Paraaortic lymph node (tissue), 1 donor: ENCODE results near the genes PPP1R27, ARHGDIA and CD7.

GRCh38 chr17:81831529-81832477, 1.3 kb downstream of the MCRIP1 start:
- PRO-cap, result bidirectional peak, plus-strand start at chr17:81831956, minus-strand start at chr17:81831826

- PRO-cap, result no peak
Observed at GRCh38 chr17:81834529-81835479, at the start of gene PPP1R27. Gene PPP1R27 (minus strand): TSS chr17:81835050.

GRCh38 chr17:81842048-81842230, 7.1 kb upstream of the PPP1R27 start:
- PRO-cap, result no peak

- PRO-cap, result no peak
Observed at GRCh38 chr17:81842972-81843381, 8.1 kb upstream of the PPP1R27 start.

DNA sequence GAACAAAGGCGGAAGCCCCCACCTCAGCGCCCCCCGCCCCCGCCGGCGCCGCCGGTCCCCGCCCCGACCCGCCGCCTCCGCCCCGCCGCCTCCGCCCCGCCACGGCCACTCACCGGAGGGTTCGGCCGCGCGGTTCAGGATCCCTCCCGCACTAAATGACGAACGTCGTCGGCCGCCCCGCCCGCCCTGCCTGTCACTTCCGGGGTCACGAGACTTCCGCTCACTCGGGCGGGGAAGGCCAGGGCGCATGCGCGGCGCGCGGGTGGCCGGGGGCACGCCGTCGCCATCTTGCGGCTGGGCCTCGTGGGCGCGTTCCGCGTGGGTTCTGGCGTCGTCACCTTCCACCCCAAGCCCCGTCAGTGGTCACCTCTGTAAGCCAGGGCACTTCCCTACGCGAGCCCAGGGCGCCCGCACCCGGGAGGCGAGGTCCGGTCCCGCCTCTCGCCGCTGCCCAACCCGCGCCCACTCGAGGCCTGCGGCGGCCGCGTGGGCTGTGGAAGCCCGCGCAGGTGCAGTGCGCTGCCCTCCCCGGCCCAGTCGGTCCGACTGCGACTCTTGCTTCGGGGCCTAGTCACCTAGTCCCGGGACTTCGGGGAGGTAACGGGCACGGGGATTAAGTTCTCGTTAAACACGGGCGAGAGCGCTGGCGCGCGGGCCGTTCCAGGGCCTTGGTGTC, at the start of gene ARHGDIA:
TSS of gene ARHGDIA (minus strand) at position 153 of the 676 bp plus-strand sequence.
- PRO-cap, result bidirectional peak, plus-strand start at position 252 of the sequence, minus-strand start at position 153 of the sequence

- PRO-cap, result no peak
Observed at GRCh38 chr17:81919321-81920367, 1.7 kb upstream of the SIRT7 start.

DNA sequence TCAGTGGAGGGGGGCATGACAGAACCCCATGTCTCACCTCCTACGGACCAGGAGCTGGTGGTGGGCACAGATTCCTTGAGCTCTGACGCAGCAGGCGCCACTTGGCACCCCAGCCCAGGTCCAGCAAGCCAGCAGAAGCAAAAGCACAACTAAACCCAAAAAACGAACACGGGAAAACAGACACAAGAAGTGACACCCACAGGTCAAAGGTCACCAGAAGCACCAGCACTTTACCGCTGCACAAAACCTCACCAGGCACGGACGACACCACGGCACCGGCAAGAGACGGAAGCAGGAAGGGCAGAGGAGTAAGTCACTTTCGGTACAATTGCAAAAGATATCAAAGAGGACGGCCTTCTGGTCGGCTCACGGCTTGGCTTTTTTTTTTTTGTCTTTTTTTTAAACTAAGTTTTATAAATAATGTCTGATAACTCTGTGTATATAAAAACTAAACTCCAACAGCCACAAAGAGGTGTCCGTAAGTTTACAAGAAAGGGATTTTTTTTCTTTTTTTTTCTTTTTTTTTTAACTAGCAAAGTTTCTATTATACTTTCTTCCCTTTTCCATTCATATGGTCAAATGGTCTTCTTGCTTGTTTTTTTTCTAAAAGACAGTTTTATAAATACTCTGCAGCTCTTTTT, 3.3 kb upstream of the SIRT7 start:
- PRO-cap, result no peak

DNA sequence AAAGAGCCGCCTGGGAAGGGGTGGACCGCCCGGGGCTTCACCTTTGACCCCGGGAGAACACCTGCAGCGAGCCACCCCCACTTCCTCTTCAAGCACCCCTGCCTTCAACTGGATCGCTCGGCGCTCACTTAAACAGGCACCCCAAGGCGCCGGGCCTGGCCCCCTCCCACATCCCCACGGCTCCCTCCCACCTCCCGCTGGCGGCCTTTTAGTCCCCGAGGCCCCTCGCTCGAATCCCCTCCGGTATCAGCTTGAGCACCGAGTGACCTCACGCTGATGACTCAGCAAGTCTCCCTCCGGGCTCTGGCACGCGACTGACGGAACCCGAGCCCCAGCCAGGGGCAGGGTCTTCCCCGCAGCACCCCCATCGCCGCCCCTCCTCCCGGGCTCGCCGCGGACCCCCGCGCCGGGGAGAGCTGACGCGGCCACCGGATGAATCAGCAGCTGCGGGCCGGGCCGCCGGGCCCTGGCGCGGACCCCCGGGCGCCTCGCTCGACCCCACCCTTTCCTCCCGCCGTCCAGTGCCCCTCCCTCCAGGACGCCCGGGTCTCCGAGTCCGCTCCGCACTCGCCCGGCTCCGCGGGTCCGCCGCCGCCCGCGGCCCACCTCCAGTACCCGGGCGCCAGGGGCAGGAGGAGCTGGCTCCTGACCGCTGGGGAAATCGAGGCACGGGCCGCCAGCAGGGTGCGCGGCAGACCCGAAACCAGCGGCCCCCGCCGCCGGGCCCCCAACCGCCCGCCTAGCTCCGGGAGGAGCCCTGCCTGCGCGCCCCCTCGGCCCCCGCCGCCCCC, 650 bp downstream of the MAFG start:
- PRO-cap, result no peak

- PRO-cap, result no peak
Observed at GRCh38 chr17:81928666-81929118, 1.2 kb upstream of the MAFG start.

DNA sequence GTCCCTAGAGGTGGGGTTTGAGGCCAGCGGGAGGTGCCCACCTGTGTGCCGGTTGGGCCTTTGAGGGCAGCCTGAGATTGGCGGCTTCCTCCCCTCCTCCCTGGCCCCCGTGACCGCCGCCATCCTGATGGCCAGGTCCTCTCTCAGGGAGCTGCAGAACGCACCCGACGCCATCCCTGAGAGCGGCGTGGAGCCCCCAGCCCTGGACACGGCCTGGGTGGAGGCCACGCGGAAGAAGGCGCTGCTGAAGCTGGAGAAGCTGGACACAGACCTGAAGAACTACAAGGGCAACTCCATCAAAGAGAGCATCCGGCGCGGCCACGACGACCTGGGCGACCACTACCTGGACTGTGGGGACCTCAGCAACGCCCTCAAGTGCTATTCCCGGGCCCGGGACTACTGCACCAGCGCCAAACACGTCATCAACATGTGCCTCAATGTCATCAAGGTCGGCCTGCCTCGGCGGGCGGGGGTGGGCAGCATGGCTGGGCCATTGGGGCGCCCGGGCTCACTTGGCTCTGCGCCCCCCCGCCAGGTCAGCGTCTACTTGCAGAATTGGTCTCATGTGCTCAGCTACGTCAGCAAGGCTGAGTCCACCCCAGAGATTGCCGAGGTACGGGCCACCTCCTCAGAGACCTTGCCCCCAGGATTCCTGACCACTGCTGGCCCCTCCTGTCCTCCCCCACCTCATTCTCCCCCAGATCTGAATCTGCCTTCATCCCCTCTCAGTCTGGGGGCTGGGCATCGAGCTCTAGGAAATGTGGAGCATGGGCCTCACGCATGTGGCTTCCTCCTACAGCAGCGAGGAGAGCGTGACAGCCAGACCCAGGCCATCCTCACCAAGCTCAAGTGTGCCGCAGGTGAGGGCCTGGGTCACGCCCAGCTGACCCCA, 2.9 kb downstream of the GPS1 start:
- PRO-cap, result no peak

DNA sequence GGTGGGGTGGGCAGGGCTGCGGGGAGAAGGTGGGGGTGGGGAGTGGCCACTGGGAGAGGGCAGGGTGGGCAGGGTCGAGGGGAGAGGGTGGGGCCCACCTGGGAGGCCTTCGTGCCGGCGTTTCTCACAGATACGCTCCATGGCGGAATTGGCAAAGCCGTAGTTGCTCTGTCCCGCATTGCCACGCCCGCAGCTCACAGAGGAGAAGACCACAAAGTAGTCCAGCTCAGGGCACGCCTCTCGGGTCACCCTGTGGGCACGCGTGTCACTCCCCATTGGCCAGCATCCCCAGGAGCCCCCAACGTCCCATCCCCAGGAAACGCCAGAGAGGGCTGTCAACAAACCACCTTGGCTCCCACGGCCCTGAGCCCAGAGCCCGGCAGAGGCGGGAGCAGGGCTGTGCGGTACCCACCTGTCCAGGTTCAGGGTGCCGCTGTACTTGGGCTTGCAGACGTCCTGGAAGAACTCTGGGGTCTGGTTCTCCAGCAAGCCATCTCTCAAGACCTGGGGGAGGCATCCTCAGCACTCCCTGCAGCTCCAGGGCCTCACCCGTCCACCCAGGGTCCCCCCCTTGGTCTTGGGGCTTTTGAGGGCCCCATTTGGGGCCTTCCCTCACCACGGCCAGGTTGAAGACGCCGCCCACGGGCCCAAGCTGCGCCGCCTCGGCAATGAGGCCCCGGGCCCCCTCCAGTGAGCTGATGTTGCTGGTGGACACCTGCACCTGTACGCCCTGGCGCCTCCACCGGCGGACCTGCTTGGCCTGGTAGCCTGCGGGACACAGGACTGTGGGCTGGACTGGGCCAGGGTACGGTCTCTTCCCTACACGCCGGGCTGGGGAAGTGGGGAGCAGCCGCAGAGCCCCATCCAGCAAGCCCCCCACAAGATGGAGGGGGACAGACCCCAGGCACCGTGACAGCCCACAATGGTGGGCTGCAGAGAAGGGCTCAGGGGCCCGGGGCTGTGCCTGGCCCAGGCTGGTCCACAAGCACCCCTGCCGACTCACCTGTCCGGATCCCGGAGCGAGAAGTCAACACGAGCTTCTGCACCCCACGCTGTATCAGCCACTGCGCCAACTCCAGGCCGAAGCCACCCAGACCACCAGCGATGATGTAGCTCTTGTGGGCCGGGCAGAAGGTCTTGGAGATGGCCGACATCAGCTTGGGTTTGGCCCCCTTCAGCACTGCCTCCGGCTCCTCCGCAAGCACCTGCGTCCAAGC, 15.7 kb downstream of the FASN start:
- PRO-cap, result no peak

DNA sequence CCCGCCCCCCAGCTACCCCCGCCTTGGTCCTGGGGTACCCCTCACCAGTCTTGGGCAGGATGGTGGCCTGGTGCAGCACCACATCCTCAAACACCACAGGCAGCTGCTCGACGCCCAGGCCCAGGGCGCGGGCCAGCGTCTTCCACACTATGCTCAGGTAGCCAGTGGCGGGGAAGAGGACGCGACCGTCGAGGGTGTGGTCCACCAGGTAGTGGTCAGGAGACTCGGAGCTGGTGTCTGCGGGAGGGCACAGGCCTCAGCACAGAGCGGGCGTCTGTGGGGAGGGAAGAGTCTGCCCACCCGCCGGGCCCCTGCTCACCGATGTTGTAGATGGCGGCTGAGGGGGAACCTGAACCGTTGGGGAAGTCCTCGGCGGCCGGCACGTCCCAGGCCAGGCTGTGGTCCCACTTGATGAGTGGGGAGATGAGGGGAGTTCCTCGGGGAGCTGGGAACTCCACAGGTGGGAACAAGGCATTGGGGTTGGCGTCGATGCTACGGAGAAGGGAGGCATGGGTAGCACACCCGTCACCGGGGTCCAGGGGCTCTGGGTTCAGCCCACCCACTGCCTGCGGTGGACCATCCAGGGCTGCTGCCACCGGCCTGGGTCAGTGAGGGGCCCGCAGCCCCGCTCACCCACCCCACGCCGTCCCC, 9.8 kb downstream of the FASN start:
- PRO-cap, result no peak

DNA sequence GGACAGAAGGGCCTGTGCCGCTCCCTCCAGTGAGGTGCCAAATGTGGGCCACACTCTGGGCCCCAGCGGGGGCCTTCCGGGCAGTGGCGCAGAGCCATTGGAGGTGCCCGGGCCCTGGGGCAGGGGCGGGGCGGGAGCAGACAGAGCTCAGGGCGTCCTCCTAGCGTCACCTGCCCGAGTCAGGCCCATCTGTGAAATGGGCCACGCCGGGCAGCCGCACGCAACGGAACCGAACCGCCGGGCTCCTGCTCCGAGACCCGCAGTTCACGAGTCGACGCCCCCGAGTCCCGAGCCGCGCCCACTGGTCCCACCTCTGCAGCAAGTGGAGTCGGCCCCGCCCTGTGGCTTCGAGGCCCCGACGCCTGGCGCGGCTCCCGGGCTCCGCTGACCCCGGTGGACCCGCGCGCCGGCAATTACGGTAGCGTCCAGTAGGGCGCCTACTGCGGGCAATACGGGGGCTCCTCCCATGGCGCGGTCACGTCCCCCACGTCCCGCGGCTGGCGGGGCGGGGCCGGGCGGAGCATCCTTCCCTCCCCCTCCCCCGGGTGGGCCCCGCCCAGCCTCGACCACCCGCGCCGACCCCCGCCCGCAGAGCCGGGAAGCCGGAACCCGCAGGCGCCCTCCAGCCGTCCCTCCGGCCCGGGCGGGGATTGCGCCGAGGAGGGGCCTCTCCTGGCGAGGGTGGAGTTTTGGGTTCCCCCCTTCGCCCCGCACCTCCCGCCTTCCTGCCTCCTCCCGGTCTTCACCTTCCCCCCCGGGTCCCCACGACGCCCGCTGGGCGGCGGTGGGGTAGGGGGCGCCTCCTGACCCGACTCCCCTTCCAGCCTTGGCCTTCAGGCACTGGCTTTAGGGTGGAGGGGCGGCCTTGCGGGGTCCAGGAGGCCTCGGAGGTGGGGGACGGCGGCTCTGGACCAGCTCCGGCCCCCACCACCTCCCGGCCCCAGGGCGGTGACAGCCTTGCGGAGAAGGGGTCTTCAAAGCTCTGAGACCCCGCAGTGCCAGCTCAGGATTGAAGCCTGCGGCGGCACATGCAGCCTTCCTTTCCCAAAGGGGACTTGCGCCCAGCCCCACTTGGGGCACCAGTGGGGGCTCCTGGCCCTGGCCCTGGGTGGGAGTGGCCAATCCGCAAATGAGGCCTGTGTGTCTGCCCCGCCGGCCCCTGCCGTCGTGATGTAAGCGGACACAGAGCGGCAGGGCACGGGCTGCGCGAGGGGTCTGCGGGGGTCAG, 2.2 kb downstream of the SLC16A3 start:
- PRO-cap, result bidirectional peak, plus-strand start at position 780 of the sequence, minus-strand start at position 415 of the sequence

GRCh38 chr17:82255039-82256047, 18.2 kb downstream of the CSNK1D start:
- PRO-cap, result no peak

GRCh38 chr17:82283174-82283609, 9.7 kb upstream of the CSNK1D start:
- PRO-cap, result no peak

DNA sequence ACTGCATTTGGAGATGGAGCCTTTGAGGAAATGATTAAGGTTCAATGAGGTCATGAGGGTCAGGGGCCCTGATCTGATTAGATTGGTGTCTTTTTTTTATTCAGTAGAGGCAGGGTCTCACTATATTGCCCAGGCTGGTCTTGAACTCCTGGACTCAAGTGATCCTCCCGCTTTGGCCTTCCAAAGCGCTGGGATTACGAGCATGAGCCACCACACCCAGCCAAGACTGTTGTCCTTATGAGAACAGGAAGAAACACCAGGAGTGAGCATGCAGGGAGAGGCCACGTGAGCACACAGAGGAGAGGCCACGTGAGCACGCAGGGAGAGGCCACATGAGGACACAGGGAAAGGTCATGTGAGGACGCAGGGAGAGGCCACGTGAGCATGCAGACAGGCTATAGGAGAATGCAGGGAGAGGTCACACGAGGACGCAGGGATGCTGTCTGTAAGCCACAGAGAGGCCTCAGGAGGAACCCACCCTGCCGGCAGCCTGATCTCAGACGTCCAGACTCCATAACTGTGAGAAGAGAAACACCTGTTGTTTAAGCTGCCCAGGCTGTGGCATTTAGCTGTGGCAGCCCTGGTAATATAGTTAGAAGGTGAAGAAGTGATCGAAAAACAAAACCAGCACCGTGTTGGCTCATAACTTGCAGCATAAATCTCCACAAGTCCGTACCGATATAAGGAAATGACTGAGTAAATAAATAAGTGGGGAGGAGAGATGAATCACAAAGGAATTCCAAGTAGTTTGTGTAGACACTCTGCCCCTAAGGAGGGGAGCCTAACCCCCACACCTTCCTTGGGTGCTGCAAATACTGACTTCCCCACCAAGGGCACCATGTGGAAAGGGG, 14.6 kb upstream of the CSNK1D start:
- PRO-cap, result no peak

GRCh38 chr17:82317373-82318039, at the start of gene CD7:
Gene CD7 (minus strand): TSS chr17:82317608.
- PRO-cap, result unidirectional peak, minus-strand start at chr17:82317529; unidirectional peak, minus-strand start at chr17:82317577; unidirectional peak, minus-strand start at chr17:82317602

DNA sequence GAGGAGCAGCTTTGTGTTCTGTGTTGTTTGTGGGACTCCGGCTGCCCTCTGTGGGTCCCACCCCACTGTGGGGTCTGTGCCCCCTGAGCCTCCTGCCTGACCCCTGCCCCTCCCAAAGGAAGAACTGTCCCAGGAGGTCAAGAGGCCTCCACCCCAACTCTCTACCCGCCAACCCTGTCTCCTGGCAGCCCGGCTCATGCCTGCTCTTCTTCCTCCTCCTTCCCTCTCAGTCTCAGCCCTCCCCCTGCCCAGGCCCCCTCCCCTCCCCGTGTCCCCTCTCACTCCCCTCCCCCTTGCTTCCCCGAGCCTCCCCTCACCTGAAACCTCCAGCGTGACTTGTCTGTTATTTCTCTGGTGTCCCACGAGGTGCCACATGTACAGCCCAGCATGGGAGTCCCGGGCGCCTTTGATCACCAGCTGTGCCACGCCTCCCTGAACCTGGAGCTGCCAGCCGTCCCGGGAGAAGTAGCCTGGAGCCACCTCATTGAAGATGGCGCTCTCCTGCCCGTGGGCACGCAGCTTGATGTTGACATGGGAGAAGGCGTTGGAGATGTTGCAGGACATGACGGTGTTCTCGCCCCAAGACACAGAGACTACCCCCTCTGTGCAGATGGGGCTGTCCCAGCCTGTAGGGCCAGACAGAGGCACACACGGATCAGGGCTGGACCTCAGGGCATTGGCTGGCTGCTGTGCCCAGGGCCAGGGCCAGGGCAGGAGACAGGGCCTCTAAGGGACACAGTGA, 7.0 kb upstream of the CD7 start:
- PRO-cap, result no peak

DNA sequence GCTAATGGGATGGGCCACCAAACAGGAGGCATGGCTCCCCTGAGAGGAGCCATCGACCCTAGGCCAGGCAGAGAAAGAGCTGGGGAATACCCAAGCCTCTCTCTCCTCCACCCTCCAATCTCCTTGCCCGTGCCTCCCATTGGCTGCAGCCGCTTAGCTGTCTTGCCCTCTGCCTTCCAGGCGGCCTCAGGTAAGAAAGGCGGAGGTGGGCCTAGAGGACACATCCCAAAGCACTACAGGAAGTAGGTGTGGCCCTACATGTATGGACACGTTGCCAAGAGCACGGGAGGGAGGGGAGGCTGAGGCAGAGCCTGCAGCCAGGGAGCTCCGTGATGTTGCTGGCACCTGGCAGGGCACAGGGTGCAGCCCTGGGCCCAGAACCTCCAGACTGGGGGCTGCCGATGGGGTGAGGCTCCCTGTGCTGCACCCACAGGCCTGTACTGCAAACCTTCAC, 23.7 kb upstream of the FOXK2 start:
- PRO-cap, result no peak

DNA sequence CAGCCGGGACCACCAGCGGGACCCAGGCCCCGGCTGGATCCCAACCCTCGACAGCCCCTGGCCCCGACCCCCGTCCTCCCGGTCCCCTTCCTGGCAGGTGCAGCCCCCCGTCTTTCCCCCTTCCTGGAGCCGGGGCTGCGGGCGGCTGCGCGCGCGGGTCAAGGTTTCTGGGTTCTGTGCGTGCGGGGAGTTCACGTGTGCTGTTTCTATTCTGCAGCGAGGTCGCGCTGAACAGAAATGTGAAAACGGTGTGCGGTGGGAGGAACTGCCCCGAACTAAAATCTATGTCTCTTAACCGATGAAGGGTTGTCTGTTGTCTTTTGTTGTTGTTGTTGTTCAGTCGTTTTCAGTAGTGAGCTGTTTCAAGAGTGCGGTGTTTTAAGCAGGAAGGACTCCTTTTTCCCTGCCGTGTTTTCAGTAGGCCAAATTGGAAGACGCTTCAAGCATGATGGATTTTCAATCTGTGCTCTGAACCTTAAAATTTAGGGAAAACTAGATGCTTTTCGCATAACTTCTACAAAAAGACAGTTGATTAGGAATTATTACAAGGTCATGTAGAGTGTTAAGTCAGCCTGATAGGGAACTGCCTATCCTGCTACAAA, 992 bp downstream of the FOXK2 start:
- PRO-cap, result no peak